ENCODE measurements around the genes RIPOR2, CARMIL1, H3C1, H2AC7, H2BC8 and H4C6.

DNA sequence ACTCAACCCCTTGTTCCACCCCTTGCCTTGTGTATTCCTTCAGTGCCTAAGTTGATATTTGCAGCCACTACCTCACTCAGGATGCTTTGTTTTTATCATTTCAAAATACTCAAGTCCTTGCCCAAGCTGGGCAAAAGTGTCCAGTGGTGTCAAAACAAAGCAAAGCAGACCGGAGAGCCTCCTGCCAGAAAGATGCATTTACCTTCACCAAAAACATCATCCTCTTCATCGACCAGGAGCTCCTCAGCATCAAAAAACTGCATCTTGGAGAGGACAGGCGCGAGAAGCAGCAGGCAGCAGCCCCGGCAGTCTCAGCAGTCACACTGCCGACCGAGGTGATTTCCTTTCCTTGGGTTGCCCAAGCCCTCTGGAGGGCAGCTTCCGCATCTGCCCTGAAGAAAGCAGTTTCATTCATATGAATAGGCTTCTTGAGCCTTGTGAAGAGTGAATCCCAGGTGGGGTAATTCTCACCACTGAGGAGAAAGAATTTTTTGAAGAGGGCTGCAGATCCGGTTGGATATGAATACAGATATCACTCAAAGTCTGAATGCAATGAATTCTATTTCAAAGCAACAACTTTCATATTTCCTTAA lies at the start of gene RIPOR2:
Gene RIPOR2, minus strand, starts transcription at position 325 of the 593 bp plus-strand sequence.
- PRO-cap, 2 experiments = peak in 2 of 2 experiments; most common plus-strand start position 414 of the sequence (in 2); most common minus-strand start position 325 of the sequence (in 2)

GRCh38 chr6:25083676-25084301 lies 148.0 kb upstream of the RIPOR2 start:
- PRO-cap, 2 experiments = no peak in any of the 2 experiments

- PRO-cap, 2 experiments = no peak in any of the 2 experiments
Observed at GRCh38 chr6:25121900-25122462, 157.2 kb upstream of the CARMIL1 start.

GRCh38 chr6:25139453-25140109 lies 139.6 kb upstream of the CARMIL1 start:
- PRO-cap, 2 experiments = no peak in any of the 2 experiments

DNA sequence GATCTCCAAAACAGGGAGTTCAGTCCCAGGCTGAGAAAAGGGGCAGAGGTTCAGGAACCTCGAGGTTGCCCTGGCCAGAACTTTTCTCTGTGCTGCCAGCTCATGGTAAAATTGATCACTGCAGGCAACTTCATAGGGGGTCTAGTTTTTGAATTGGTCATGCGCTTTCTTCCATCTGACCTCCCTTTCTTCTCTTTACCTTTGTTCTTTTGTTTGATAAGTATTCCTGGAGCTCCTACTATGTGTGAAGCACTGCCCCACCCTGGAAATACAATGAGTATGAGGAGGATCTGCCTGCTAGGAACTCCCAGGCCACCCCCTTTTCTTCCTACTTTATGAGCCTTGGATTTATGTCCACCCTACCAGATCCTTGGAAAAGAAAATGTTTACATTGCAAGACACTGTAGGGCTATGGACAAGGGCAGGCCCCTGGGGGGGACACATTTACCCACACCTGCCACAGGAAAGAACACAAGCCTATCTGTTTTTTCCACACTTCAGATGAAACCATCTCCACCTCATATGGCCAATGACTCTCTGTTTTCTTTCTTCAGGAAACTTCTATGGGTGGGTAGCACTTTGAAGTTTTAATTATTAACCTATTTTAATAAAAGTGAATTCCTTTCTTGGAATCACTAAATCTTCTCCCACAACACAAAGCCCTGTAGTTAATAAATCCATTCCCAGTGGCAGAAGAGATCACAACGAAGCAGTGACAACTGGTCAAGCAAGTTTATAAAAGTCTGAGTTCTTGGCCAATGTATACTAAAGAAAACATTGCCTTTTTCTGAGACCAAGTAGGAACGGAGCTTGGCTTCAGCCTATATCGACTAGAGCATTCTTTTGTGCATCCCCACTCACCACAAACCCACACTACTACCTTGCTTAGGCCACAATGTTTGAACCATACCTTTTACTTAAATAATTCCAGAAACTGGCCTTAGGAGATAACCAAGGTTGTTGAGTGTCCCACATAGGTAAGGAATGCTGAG lies 125.2 kb upstream of the CARMIL1 start:
- PRO-cap, 2 experiments = no peak in any of the 2 experiments

- PRO-cap, 2 experiments = no peak in any of the 2 experiments
Observed at GRCh38 chr6:25178341-25178944, 100.7 kb upstream of the CARMIL1 start.

DNA sequence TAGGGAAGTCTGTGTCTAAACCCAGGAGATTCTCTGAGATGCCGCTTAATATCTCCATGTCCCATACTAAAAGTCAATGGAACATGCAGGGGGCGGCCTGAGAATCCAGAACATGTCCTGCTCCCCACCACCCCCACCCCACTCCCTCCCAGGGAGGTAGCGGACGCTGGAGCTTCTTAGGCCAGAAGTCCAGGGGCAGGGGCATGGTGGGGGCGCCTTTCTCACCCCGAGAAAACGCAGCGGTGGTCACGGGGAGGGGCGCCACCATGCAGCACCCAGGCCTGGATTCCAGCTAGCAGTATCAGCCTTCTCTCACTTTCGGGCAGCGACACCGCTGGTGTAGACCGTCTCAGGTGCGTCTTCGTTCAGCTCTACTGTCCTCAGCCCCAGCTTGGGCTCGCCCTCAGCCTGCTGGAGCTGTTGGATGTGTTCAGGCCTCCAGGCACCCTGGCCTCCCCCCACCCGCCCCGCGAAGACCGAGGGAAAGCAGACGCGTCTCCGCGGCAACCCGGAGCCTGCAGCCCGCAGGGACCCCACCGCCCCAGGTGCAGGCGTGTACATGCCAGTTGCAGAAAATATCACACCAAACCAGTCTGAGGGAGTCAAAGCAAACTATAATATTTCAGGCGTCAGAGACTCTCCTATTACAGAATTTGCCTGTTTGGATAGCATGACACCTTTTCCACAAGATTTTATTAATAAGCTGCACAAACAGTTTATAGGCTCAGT lies 60.9 kb upstream of the CARMIL1 start:
- PRO-cap, 2 experiments = no peak in any of the 2 experiments

DNA sequence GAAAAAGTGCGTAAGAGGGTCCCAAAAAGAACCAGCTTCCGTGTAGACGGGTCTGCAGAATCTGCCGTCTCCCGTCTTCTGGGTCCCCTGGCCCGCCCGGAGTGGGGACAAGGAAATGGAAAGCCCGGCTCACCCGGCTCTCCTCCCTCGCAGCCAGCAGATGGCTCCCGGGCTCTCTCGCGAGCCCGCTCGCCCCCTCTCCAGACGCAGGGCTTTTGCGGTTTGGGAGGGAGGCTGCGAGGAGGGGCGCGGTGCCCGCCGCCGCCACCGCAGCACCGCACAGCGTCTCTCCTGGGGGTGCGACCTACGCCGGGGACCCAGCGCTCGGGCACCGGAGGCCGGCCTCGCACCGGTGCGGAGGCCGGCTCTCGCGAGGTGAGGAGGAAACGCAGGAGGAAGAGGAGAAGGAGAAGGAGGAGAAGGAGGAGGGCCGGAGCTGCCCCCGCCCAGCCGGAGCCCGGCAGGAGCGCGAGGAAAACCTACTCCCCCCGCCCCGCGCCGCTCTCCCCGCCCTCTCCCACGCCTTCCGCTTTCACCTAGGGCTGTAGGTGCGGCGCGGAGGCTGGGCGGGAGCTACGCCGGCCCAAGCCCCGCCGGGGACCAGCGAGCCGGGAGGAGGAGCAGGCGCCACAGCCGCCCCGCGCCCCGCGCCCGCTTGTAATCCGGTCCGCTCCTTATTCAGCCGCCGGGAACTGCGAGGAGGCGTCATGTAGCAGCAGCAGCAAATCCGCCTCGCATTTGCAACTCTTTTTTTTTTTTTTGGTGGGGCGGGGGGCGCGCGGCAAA lies at the start of gene CARMIL1:
Gene CARMIL1, plus strand, starts transcription at position 510 of the 786 bp plus-strand sequence.
- PRO-cap, 2 experiments = peak in 1 of 2 experiments; most common plus-strand start position 545 of the sequence (in 1); most common minus-strand start position 538 of the sequence (in 1)

GRCh38 chr6:25312076-25313206 lies 33.3 kb downstream of the CARMIL1 start:
- PRO-cap, 2 experiments = no peak in any of the 2 experiments

DNA sequence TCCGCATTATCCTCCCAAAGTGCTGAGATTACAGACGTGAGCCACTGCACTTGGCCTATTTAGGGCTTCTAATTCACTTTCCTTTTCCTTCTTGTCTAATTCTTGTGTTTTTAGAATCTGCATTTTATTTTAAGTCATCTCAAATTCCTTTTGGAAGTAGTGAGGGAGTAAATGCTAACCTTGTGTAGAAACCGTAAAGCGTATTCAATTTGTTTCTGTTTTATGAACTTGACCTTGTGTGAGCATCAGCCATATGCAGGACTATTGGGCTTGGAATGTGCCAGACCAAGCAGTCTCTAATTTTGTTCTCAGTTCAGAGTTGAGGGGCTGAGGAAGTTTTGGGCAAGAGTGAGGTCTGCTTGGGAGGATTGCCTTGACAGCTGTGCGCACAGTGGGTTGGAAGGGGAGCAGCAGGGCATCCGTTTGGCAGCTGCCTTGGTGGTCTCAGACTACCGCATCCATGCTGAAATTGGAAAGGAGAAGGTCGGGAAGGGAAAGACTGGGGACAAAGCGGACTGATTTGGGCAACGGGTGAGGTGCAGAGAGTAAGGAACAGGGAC lies 38.7 kb downstream of the CARMIL1 start:
- PRO-cap, 2 experiments = no peak in any of the 2 experiments

DNA sequence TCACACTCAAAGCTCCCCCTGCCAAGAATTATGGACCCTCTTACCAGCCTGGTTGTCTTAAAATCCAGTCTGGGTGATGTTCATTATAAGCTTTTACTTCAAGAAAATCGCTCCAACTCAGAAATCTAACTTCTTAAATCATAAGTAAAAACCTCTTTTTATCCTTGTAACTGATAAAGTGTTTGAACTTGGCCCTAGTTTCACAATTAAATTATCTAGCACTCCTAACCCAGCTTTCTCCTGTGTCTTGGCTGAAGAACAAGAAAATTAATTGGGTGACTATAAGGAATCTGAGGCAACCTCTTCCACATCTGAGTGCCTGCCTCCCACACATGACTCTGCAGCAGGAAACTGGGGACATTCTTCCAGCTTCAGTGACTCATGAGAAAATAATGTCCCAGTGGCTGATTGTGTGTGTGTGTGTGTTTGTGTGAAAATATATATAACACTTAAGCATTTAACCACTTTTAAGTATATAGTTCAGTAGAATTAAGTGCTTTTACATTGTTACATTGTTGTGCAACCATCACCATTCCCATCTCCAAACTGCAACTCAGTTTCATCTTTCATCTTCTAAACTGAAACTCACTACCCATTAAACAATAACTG lies 8.5 kb downstream of the TRIM38 start:
- PRO-cap, 2 experiments = no peak in any of the 2 experiments

GRCh38 chr6:26020071-26021033 lies at the start of gene H3C1:
Gene H3C1, plus strand, starts transcription at chr6:26020451.
- PRO-cap, 2 experiments = peak in 2 of 2 experiments; most common plus-strand start chr6:26020453 (in 2); most common minus-strand start chr6:26020530 (in 1)

DNA sequence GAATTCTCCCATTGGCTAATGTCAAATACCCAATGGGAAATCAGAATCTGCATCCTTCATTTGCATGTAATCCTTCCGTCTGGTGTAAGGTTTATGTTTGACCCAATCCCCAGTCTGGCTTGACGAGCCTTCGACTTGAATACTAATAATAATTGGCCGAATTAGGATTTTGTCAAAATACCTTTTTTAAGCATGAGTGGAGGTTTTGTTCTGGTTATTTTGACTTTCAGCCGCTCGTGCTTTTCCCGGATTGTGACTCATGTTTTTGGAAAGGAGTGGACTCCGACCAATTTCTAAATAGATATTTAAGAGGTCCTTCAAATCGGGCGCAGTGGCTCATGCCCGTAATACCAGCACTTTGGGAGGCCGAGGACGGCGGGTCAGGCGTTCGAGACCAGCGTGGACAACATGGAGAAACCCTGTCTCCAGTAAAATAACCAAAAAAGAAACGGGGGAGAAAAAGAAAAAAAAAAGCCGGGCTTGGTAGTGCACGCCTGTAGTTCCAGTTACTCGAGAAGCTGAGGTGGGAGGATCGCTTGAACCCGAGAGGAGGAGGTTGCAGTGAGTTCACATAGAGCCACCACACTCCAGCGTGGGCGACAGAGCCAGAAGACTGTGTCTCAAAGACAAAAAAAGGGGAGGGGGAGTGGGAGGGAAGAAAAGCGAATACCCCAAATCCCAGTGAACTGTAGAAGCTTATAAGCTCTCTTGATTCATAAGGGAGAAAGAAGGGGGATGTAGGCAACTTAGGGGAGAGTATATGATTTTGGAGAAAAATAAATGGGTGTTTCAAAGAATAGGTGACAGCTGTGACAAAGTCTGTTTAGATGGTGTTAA lies 471 bp upstream of the H2AC4 start:
- PRO-cap, 2 experiments = peak in 2 of 2 experiments; most common plus-strand start position 104 of the sequence (in 1)

DNA sequence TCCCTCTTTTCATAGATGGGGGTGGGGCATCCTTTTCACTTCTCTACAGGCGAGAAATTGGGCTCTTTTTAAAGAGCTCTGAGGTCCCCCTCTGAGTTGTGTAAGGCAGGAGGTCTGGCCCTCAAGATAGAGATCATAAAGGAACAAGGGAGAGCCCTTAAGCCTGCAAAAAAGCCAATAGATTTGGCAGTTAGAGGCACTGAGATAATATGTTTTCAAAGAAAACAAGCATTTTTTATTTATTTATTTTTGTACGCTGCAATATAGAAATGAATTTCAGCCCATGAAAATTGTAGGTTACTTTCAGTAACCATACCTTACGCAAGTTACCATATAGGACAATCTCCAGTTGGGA lies 830 bp upstream of the H1-2 start:
- PRO-cap, 2 experiments = no peak in any of the 2 experiments

GRCh38 chr6:26088388-26089184 lies 1.4 kb downstream of the HFE start:
- PRO-cap, 2 experiments = no peak in any of the 2 experiments

DNA sequence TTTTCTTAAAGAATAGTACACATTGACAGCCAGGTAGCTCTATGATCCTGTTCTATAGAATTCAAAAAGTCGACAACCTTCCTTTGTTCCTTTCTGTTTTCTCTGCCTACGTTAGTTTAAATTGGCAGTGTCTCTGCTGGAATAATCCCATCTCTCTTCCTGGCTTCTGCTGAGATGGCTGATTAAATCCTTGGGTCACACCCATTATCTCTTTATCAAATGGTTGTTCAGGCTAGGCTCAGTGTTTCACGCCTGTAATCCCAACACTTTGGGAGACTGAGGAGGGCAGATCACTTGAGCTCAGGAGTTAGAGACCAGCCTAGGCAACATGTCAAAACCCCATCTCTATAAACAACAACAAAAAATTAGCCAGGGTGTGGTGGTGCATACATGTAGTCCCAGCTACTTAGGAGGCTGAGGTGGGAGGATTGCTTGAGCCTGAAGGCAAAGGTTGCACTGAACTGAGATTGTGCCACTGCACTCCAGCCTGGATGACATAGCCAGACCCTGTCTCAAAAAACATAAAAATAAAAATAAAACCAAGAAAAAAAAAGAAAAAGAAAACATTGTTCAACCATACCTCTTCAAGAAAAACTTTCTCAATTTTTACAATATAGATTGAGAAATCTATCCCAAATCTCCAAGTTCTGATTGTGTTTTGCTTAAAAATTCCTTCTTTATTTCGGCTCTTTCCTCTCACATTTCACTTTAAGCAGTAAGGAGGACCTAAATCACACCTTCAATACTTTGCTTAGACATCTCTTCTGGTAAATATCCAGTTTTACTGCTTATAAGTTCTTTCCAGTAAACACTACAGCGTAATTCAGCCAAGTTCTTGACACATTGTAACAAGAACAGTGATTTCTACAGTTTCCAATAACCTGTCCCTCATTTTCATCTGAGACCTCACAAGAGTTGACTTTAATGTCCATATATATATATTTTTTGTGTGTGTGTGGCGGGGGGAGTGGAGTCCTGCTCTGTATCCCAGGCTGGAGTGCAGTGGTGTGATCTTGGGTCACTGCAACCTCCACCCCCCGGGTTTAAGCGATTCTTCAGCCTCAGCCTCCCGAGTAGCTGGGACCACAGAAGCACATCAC lies 8.0 kb downstream of the H2AC6 start:
- PRO-cap, 2 experiments = no peak in any of the 2 experiments

DNA sequence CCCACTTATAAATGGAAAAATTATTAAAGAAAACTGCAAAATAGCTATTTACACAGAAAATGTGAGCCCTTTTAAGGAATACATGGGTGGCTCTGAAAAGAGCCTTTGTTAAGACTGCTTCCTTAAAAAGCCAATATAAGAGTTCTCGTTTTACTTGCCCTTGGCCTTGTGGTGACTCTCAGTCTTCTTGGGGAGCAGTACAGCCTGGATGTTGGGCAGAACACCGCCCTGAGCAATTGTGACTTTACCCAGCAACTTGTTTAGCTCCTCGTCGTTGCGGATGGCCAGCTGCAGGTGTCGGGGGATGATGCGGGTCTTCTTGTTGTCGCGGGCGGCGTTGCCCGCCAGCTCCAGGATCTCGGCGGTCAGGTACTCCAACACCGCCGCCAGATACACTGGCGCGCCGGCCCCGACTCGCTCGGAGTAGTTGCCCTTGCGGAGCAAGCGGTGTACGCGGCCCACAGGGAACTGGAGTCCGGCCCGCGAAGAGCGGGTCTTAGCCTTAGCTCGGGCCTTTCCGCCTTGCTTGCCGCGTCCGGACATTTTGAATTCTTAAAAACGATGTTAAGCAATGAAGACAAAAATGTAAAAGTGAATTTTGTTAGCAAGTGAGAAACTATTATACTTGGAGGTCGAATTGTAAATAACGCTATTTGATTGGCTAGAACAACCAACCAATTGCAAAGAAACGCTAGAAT lies at the start of gene H2AC7:
Gene H2AC7, minus strand, starts transcription at position 593 of the 698 bp plus-strand sequence.
- PRO-cap, 2 experiments = peak in 2 of 2 experiments; most common plus-strand start position 181 of the sequence (in 2); most common minus-strand start position 593 of the sequence (in 2)

- PRO-cap, 2 experiments = peak in 1 of 2 experiments; most common minus-strand start chr6:26215340 (in 1)
Observed at GRCh38 chr6:26215202-26215852, 1.2 kb downstream of the H2BC8 start.

DNA sequence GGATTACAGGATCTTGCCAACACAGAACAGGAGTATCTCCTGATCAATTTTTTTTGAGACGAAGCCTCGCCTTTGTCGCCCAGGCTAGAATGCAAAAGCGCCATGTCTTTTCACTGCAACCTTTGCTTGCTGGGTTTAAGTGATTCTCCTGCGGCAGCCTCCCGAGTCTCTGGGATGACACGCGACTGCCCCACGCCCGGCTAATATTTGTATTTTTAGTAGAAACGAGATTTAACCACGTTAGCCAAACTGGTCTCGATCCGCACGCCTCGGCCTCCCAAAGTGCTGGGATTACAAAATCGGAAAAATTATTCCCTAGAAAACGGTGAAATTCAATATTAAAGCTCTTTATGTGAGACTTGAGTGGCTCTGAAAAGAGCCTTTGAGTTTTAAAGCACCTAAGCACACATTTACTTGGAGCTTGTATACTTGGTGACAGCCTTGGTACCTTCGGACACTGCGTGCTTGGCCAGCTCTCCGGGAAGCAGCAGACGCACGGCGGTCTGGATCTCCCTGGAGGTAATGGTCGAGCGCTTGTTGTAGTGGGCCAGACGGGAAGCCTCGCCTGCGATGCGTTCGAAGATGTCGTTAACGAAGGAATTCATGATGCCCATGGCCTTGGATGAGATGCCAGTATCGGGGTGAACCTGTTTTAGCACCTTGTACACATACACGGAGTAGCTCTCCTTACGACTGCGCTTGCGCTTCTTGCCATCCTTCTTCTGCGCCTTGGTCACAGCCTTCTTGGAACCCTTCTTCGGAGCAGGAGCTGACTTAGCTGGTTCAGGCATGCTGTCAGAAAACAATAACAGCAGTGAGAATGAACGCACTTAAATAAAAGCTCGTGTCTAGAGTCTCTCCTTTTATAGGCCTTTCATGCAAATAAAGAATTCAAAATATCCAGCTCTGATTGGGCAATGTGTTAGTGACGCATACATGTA lies at the start of gene H2BC8:
Gene H2BC8, minus strand, starts transcription at position 836 of the 941 bp plus-strand sequence.
- PRO-cap, 2 experiments = peak in 2 of 2 experiments; most common plus-strand start position 164 of the sequence (in 1); most common minus-strand start position 205 of the sequence (in 2)

- PRO-cap, 2 experiments = peak in 2 of 2 experiments; most common plus-strand start chr6:26240393 (in 1); most common minus-strand start chr6:26240158 (in 2)
Observed at GRCh38 chr6:26240010-26241006, at the start of gene H4C6. Gene H4C6, plus strand, starts transcription at chr6:26240393.

All from cytotoxic T cell (primary cell).